Peritoneum (tissue), 1 donor: ENCODE results near the genes TRAF7 and CEMP1.

DNA sequence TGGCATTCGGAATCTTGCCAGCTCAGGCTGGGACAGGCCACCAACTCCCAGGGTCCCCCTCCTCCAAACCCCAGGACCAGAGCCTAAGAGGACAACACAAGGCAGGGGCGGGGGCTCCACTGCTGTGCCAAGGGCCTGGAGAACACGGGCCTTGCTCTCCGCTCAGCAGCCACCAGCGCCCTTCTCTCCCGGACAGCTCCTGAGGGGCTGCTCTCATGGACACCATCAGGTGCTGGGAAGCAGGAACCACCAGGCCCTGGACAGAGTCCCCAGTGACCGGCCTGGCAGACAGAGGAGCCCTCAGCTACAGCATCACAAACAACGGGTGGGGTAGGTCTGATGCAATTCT, 2.0 kb downstream of the PKD1 start:
- PRO-cap: no peak

DNA sequence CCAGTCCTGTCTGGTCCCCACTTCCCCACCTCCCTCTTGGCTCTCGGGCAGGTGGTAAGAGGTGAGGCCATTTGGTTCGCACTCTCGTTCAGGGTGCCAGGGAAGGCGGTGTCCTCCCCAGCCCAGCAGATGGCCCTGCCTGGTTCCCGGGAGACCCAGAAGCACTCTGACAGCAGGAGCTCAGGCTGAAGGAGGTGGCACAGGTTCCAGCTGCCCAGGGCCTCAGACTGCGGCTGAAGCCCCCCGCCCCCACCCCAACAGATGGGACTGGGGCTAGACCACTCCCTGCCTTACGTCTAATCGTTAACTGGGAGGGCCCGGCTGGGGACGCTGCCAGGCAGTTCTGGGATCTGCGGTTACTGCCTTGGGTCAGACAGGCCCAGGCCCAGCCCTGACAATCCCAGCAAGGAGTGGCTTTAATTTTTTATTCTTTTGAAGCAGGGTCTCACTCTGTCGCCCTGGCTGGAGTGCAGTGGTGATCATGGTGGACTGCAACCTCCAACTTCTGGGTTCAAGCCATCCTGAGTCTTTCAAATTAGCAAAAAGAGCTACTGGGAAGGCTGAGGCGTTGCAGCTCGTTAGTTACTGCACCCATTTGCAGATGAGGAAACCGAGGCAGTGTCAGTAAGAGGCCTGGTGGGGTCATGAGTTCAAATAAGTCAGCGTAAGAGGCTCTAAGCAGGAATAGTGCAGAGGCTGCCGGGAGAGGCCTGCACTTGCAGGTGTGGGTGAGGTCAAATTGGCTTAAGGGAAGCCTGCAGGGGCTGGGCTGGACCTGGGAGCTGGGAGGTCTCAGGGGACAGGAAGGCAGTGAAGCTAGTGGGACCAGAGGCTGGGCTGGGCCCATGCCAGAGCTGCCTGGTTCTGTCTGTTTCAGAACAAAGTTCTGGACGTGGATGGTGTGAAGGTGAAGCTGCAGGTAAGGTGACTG, 2.5 kb downstream of the RAB26 start:
- PRO-cap: no peak

GRCh38 chr16:2155562-2156477, at the start of gene TRAF7:
Gene TRAF7, plus strand, starts transcription at chr16:2155782.
- PRO-cap: unidirectional peak, plus-strand start at chr16:2155795

DNA sequence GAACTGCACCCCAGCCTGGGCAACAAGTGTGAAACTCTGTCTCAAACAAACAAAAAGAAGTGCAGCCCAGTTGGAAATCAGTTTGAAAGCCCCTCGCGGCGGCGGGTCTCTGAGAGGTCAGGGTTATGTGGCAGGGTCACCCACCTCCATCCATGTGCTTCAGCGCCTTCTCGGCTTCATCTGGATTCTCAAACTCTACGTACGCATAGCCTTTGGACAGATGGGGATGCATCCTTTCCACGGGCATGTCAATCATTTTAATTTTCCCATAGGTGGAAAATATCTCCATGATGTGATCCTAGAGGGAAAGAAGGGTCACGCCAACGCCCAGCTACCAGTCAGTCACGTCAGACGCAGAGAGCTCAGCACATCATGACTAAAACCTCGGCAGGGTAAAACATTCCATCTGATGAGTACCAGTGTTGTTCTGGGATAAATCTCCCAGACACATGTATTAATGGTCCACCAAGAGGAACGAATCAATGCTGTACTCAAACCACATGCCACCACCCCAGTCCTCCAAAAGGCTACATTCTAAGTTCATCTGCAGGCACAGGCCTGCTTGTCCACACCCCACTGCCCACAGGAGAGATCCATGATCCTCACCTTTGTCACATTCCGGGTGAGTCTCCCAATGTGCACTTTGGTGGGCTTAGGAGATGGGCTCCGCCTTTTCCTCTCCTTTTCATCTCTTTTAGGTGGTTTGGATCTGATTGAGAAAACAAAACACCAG, 5.6 kb downstream of the RNPS1 start:
- PRO-cap: no peak

DNA sequence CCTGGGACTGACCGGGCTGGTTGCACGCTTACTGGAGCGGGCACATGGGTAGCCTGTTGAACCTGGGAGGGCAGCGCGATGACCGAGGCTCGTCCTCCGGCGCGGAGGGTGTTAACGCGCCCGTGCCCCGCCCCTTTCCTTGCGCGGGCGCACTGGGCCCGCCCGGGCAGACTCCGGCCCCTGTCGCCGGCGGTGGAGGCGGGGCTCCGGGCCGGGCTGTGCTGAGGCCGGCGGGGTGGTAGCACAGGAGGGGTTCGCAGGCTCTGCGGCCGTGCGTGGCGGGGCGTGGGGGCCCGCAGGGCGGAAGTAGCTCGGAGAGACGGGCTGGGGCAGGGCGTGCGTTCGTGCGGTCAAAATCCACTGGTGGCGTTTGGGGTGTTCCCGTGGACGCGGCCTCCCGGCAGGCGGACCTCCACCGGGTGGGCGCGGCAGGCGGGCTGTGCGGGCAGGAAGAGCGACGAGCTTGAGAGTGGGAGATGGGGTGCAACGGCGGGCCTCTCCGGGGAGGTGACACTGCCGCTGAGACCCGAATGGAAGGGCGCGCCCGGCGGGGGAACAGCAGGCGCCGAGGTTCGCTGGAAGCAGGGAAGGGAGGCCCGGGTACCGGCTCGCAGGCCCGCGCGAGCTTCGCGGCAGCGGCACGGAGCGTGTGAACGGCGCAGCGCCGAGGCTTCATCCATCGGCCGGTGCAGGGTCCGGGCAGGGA, 501 bp upstream of the RNPS1 start:
- PRO-cap: no peak

GRCh38 chr16:2472030-2473238, 1.3 kb downstream of the NTN3 start:
- PRO-cap: no peak

DNA sequence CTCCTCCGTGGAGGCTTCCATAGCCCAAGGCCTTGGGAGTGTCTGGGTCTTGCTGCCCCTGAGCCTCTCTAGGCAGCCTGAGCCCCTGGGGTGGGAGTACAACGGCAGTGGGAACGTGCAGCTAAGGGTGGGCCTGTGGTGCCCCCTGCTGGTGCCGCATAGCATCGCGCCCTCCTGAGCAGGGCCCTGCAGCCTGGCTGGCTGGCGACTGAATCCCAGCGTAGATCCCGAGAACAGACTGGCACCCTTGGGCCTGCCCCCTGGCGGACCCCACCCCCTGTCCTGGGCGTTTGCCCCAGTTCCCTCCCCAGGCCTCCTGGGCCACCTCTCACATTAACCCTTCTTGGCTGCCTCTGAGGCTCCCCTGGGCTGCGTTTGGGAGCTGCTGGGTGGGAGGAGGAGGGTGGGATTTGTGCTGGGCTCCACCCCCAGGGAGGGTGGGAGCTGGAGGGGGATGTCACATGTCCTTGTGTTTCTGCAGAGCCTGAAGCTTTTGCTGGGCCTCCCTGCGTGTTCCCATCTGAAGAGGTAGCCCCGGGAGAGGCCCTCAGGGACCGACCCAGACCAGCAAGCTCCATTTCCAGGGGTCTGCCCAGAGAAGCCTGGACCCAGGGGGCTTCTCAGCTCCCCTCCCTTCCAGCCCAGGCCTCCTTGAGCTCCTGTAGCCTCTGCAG, 12.4 kb upstream of the ATP6V0C start:
- PRO-cap: no peak

DNA sequence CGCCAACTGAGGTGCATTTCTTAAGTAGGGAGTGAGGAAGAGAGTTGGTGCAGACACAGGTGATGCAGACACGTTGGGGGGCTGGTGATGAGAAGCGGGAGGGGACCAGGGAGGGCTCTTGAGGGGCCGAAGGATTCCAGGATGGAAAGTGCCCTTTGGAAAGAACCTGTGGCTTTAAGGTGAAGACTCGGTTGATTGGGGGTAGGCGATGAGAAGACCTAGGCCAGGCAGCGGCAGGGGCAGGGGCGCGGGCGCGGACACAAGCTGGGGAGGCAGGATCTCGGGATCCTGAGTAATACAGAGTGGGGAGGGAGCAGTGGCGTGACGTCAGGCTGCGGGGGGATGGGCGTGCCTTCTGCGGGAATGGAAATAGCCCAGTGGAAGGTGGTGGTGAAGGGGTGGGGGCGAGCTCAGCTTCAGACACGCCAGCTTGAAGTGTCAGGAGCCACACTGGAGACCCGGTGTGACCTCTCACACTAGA, 2.4 kb upstream of the ATP6V0C start:
- PRO-cap: no peak

GRCh38 chr16:2530998-2531595, at the start of gene CEMP1:
Gene CEMP1, minus strand, starts transcription at chr16:2531408.
- PRO-cap: no peak

DNA sequence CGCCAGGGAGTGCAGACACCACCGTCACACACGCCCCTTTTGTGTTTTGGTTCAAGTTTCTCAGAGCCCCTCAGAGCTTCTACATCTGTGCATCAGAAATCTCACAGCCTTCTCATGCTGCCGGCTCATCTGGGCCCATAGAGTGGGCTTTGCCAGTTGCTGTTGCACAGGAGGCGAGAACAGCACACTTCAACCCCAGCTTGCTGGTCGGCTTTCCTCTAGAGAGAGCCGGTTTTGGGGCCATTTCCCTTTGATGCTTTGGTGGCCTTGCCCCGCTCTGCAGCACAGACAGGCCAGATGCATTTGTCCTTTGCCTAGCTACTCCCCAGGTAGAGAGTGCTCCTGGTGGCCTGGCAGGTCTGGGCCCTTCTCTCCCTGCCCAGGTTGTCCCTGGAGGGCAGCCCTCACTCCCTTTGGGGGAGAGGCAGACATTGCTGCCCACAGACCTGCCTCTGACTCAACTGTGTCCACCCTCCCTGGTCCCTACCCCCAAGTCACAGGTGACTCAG, 61.0 kb downstream of the PDPK1 start:
- PRO-cap: no peak

DNA sequence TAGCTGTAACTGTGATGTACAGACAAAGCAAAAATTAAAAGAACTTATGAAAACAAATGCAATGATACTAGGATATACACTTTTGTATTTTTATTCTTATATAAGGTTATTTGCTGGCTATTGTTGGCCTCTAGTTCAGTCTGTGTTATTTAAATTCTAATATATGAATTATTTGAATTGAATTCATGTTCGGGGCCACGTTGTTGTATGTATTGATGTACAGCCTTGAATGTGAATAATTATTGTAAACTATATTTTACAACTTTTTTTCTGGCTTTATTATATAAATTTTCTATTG, 64.9 kb downstream of the PDPK1 start:
- PRO-cap: no peak

DNA sequence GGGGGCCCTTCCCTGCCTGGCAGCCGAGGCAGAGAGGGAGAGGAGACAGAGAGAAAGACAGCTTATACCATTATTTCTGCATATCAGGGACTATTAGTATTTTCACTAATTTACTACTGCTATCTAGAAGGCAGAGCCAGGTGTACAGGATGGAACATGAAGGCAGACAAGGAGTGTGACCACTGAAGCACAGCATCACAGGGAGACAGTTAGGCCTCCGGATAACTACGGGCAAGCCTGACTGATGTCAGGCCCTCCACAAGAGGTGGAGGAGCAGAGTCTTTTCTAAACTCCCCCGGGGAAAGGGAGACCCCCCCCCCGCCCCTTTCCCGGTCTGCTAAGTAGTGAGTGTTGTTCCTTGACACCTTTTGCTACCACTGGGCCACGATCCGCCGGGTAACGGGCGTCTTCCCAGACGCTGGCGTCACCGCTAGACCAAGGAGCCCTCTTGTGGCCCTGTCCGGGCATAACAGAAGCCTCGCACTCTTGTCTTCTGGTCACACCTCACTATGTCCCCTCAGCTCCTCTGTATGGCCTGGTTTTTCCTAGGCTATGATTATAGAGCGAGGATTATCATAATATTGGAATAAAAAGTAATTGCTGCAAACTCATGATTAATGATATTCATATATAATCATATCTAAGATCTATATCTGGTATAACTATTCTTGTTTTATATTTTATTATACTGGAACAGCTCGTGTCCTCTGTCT, 12.4 kb upstream of the KCTD5 start:
- PRO-cap: no peak

- PRO-cap: bidirectional peak, plus-strand start at chr16:2673599, minus-strand start at chr16:2673385
Measured at GRCh38 chr16:2672927-2674084, 9.0 kb upstream of the KCTD5 start.

DNA sequence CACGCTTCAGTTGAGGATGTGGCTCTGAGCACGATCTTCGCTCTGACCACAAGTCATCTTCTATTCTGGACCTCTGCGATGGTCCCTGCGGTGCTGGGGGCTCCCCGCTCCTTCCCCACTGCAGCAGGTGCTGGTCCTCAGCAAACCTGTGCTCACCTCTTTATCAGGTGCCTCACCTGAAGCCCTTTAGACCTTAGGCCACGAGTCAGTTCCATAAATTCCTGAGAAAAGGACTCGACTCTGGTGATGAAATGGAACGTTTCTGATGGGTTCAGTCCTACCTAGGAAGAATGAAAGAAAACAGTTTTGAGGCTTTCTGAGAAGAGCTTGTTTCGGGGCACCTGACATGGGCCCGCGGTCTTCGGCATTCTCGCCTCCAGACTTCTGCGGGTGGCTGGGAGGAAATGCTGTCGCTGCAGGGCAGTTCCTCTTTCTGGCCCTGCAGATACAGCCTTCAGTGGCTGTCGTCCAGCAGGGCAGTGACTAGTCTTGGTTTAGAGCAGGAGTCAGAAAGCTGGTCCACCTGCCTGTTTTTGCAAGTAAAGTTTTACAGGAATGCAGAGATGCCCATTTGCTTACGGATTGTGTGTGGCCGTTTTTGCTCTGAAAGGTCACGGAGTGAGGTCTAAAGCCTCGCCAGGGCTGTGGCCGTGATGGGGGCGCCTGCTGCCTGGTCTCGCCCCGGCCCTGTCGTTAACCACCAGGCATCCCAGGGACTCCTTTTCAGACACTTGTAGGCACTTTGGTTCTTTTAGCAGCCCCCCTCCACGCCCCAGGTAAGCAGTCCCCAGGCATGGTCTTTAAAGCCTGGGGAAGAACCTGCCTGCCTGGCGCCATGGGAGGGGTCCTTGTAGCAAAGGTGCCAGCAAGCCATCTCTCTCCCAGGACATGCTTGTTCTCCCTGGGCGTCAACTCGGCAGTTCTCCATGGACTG, 4.9 kb downstream of the KCTD5 start:
- PRO-cap: no peak

GRCh38 chr16:2693107-2693677, 10.9 kb downstream of the KCTD5 start:
- PRO-cap: no peak

DNA sequence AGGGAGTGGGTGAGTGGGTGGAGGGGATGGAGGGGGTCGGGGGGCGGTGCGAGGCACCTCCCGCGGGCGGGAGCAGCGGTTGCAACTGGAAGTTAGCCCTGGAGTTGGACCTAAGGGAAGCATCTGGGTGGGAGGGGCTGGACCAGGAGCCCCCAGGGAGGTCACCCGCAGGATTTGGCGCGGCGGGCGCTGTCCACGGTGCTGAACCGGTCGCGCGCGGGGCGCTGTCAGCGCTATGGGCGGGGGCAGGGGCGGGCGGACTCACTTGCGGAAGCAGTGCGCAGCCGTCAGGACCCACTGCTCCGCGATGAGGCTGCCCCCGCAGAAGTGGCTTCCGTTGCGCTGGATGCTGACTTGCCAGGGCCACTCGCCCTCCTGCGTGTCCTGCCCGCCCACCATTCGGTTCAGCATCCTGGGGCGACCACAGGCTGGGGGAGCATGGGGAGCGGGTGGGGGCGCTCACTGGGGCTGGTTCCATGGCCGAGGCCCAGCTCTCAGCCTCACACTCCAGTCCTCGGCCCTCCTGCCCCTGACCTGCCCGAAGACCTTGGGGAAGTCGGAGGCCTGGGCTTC, 4.5 kb downstream of the PRSS27 start:
- PRO-cap: no peak

GRCh38 chr16:2719229-2719745, 737 bp downstream of the PRSS27 start:
- PRO-cap: no peak

DNA sequence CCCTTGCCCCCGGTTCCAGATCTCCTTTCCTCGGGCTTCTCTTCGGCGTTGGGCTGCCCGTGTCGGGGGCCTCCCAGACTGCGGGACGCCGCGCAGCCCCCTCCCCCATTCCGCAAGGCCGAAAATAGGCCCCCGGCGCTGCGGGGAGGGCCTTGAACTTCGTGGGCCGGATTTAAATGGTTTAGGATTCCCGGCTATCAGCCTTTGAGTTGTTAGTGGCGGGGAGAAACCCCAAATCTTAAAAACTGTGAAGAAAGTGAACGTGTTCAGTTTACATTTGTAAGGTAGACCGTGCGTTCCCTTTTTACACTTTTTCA, 760 bp downstream of the SRRM2 start:
- PRO-cap: no peak

DNA sequence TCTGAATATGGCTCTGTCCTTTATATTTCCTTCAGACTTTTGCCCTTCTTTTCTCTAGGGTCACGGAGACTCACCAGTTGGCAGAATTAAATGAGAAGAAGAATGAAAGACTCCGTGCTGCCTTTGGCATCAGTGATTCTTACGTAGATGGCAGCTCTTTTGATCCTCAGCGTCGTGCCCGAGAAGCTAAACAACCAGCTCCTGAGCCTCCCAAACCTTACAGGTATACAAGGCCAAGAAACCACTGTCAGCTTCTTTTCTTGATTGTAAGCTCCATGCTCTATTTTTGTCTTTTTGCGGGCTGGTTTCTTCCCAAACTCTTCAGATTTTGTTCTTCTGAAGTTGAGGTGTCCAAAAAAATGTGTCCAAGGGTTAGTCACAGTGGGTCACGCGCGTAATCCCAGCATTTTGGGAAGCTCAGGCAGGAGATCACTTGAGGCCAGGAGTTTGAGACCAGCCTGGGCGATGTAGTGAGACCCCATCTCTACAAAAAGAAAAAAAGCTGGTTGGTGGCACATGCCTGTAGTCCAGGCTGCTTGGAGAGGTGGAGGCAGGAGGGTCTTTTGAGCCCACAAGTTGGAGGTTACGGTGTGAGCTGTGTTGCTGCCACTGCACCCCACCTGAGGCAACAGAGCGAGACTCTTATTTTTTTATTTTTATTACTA, 5.4 kb downstream of the SRRM2 start:
- PRO-cap: no peak

DNA sequence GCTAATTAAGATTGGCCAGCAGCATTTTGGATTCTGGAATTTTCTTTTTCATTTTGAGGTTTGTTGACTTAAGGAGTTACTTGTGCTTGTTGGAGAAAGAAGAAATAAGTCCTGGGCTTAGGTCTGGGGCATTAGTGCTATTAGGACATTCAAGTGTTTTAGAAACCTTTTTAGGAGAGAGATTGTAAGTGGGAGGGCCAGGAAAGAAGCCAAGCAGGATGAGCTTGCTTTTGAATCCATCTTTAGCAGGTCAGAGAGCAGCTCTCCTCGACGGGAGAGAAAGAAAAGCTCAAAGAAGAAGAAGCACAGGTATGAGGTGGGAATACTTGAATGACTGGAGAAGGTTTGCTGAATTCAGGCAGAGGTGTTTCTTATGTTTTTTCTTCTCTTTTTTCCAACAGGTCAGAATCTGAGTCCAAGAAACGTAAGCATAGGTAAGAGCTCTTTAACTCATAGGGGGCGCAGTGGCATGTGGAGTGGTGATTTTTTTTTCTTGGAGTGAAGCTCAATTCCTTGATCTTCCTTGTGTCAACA, 6.4 kb downstream of the SRRM2 start:
- PRO-cap: no peak